Breast (tissue), 4 donors: ENCODE measurements around a stretch of chr19.

DNA sequence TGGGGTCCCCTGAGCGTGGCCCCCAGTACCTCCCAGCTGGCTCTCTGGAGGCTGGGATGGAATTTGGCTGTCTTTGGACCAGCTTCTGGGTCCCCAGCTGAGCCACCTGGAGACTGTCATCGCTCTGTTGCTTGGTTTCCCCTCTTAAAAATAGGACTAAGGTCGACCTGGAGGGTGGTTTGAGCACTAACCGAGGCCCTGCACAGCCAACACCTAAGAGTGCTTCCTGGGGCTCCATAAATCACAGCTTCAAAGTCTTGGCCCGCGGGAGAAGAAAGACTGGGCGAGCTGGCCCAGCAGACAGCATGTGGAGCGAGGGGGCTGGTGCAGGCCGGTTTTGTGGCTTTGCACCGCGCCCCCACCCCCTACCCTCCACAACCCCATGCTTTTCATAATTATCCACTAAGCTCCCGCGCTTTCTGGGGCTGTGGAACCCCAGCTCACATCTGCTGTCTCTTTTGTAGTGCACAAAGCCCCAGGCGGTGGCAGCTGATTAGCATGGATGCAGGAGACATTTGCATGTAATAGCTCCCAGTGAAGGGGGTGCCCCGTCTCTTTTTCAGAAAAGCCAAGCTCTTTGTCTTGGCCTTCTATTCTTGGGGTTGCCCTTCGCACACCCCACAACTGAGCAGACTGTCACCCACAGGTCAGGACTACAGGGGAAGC lies 17.1 kb downstream of the CARM1 start:
- PRO-cap, 3 experiments = no peak in any of the 3 experiments
- RRBS = no CpG with 5 or more reads among the region's 16 CpGs

- PRO-cap, 3 experiments = no peak in any of the 3 experiments
- RRBS = 52% methylated on average over 1 of the region's 13 CpGs
These were observed 25.6 kb downstream of the CARM1 start for GRCh38 chr19:10896757-10897629.

GRCh38 chr19:11018610-11019139 lies 57.8 kb downstream of the SMARCA4 start:
- PRO-cap, 3 experiments = peak in 3 of 3 experiments; most common plus-strand start chr19:11019048 (in 2); most common minus-strand start chr19:11018752 (in 1)
- RRBS = no CpG with 5 or more reads among the region's 14 CpGs

DNA sequence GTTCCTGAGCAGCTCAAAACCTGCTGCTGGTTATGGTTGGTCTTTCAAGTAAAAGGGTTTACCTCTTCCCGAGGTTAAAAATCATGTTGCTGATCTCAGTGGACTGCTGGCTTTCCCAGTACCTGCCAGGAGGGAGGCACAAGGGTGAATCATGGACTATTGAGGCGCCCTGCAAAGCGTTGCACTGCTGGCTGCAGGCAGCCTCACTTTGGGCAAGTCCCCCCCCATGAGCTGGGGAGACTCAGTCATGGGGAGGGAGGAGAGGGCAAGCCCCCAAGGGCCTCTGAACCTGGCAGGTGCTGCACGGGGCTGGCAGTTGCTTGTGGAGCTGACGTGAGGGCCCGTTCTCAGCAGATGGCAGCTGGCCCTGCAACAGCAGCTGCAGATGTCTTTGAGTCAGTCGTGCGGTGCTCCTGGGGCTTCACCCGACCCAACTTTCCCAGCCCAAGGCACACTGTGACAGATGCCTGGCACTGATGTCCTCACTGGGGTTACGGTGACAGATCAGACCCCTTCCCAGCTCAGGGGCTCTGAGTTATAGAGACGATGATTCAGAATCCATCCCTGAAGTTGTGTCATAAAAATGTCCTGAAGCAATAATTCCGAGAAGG lies 53.8 kb upstream of the LDLR start:
- PRO-cap, 3 experiments = no peak in any of the 3 experiments
- RRBS = no CpG with 5 or more reads among the region's 12 CpGs

DNA sequence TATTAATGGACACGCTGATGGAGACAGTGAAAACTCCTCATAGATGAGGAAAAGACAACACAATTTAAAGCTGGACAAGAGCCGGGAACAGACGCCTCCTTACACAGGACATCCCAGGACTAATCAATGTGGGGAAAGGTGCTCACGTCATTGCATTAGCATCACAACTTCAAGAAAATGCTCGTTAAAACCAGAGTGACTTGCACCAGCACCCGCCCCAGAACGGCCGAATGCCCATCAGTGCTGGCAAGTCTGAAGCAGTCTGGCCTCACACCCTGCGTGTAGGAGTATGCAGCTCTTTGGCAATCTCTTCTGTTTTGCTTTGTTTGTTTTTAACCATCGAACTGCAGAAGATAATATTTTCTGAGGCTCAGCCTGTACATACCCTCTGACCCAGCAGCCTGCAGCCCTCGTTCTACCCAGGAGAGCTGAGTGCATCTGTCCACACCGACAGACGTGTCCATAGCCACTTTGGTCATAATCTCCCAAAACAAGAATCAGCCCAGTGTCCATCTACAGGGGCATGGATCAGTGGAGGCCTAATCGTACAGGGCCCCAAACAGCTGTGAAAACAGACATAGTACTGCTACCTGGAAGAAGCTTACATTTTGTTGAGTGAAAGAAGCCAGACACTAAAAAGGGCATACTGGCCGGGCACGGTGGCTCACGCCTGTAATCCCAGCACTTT lies 44.7 kb upstream of the LDLR start:
- PRO-cap, 3 experiments = no peak in any of the 3 experiments
- RRBS = no CpG with 5 or more reads among the region's 17 CpGs

DNA sequence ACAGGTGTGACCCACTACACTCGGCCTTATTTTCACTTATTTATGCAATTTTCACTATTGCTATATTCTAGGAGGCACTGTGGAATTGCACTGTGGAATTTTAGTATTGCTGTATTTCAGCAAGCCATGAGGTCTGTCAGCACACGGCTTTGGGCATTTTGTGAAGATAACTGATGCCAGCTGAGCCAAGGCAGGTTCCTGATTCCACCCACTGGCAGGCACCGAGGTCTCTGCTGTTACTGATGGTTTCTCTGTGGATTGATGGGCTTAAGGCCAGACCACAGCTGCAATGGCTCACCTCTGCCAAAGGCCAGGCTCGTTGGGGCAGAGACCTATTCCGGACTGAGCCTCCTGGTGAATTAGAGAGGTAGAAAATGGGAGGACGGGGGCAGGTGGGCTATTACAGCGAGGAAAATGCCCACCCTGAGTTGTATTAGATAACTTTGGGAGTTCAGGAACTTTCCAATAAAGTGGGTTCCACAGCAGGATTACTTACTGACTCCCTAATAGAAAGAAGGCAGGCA lies 5.4 kb upstream of the LDLR start:
- PRO-cap, 3 experiments = no peak in any of the 3 experiments
- RRBS = no CpG with 5 or more reads among the region's 7 CpGs

- PRO-cap, 3 experiments = peak in 3 of 3 experiments; most common minus-strand start chr19:11090165 (in 1)
- RRBS = under 1% methylated on average over 9 of the region's 51 CpGs
These were observed 626 bp downstream of the LDLR start for GRCh38 chr19:11089693-11090484.

GRCh38 chr19:11095932-11097007 lies 7.0 kb downstream of the LDLR start:
- PRO-cap, 3 experiments = peak in 1 of 3 experiments; most common plus-strand start chr19:11096463 (in 1)
- RRBS = no CpG with 5 or more reads among the region's 15 CpGs

DNA sequence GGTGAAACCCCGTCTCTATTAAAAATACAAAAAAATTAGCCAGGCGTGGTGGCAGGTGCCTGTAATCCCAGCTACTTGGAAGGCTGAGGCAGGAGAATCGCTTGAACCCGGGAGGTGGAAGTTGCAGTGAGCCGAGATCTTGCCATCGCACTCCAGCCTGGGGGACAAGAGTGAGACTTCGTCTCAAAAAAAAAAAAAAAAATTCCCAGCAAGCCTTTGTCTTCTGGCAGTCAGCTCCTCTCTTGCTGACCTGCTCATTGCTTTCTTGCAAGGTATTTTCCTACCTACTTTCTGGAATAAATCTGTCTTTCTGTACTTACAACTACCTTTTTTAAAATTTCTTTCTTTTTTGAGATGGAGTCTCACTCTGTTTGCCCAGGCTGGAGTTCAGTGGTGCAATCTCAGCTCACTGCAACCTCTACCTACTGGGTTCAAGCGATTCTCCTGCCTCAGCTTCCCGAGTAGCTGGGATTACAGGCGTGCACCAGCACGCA lies 14.9 kb downstream of the LDLR start:
- PRO-cap, 3 experiments = no peak in any of the 3 experiments
- RRBS = no CpG with 5 or more reads among the region's 11 CpGs

GRCh38 chr19:11139325-11139636 lies 16.3 kb downstream of the SPC24 start:
- PRO-cap, 3 experiments = no peak in any of the 3 experiments
- RRBS = no CpG with 5 or more reads among the region's 4 CpGs

GRCh38 chr19:11256097-11256560 lies 6.2 kb downstream of the DOCK6 start:
- PRO-cap, 3 experiments = no peak in any of the 3 experiments
- RRBS = no CpG with 5 or more reads among the region's 8 CpGs

DNA sequence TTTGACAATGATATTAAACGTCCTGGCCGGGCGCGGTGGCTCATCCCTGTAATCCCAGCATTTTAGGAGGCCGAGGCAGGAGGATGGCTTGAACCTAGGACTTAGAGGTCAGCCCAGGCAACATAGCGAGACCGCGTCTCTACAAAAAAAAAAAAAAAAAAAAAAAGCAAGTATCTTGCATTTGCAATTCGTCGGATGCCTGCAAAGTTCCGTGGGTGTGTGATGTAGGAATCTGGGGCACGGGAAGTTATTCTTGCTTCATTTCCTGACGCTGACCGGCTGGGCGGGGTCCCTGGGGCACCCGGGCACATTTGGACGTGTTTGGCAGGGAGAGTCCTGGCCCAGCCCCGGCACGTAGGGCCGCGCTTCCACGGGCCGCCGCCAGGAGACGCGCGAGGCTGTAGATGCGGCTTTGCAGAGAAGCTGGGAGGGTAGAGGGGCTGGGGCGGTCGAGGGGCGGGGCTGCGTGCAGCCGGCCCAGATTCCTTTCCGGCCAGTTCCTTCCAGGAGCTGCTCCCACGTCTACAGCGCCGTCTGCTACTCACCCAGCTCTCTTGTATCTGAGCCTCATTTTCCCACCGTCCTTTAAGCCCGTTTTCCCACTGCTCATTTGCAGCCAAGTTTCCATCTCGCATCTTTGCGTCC lies 2.3 kb upstream of the TSPAN16 start:
- PRO-cap, 3 experiments = no peak in any of the 3 experiments
- RRBS = 2% methylated on average over 3 of the region's 41 CpGs

GRCh38 chr19:11344277-11344958 lies 1.6 kb downstream of the TMEM205 start:
- PRO-cap, 3 experiments = no peak in any of the 3 experiments
- RRBS = no CpG with 5 or more reads among the region's 6 CpGs

DNA sequence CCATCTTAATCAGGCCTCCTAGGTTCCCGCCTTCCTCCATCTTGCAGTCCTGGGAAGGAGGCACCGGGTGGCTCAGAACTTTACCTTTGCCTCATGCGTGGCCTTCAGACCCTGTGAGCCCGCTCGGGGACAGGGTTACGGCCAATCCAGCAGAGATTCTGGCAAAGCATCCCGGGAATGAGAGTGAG lies 594 bp downstream of the TMEM205 start:
- PRO-cap, 3 experiments = no peak in any of the 3 experiments
- RRBS = 17% methylated on average over 2 of the region's 7 CpGs

GRCh38 chr19:11380659-11381543 lies 3.2 kb downstream of the EPOR start:
- PRO-cap, 3 experiments = peak in 3 of 3 experiments; most common plus-strand start chr19:11380877 (in 1); most common minus-strand start chr19:11381211 (in 2)
- RRBS = 2% methylated on average over 4 of the region's 54 CpGs

DNA sequence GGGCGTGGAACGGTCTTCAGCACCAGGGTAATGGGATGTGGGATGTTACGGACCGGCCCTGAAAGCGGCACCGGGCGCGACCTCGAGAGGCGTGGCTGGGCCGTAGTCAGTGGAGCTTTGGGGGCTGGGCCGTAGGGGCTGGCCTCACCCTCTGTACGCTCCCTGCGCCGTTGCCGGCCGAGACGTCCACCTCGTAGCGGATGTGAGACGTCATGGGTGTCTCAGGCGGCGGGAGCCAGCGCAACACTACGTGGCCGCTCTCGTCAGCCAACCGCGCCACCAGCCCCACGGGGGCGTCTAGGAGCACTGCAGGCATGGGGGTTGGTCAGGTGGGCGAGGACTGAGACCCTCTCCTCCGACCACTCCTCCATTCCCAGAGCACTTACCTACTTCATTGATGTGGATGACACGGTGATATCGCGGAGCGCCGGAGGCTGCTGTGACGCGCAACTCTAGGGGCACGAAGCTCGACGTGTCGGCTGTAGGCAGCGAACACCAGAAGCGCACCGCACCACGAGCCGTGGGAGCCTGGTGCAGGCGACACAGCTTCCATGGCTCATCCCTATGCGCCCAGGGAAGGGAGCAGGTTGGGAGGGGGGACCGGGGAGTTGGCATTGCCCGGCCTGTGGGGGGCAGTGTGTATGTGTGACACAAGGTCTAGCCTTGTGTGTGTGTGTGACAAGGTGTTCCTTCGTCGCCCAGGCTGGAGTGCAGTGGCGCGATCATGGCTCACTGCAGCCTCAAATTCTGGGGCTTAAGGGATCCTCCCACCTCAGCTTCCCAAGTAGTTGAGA lies 2.4 kb downstream of the EPOR start:
- PRO-cap, 3 experiments = peak in 3 of 3 experiments; most common plus-strand start position 213 of the sequence (in 3); most common minus-strand start position 190 of the sequence (in 1)
- RRBS = under 1% methylated on average over 12 of the region's 57 CpGs

GRCh38 chr19:11423751-11424147 lies 4.6 kb upstream of the RGL3 start:
- PRO-cap, 3 experiments = no peak in any of the 3 experiments
- RRBS = 14% methylated on average over 3 of the region's 23 CpGs

GRCh38 chr19:11425746-11426192 lies 6.7 kb upstream of the RGL3 start:
- PRO-cap, 3 experiments = no peak in any of the 3 experiments
- RRBS = no CpG with 5 or more reads among the region's 16 CpGs

GRCh38 chr19:11451832-11452032 lies 16.3 kb downstream of the PRKCSH start:
- PRO-cap, 3 experiments = no peak in any of the 3 experiments
- RRBS = no CpG with 5 or more reads among the region's 8 CpGs

DNA sequence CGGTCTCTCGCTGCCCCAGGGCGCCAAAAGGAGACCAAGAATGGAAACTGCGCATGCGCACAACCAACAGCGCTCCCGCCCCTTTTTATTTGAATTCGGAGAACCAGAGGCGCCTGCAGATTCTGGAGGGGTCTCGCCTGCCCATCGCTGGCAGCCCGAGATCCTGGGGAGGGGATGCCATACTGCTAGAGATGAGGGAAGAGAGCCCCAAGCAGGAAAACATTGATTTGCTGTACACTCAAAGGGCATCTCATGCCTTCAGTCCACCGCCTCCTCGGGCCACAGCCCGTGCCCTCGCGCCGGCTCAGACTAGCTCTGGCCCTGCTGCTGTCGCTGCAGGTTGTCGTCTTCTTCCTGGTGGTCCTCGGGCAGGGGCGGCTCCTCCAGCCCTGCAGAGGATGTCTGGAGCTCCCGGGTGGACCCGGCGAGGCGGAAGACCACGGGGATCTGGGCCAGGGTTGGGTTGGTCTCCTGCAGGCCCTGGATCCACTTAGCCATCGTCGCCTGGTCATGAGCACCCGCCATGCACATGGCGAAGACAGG lies 307 bp upstream of the ZNF653 start:
- PRO-cap, 3 experiments = peak in 3 of 3 experiments; most common plus-strand start position 89 of the sequence (in 3)
- RRBS = 6% methylated on average over 3 of the region's 31 CpGs